Epithelial cell of alveolus of lung (primary cell): ENCODE measurements around a stretch of chr4.

DNA sequence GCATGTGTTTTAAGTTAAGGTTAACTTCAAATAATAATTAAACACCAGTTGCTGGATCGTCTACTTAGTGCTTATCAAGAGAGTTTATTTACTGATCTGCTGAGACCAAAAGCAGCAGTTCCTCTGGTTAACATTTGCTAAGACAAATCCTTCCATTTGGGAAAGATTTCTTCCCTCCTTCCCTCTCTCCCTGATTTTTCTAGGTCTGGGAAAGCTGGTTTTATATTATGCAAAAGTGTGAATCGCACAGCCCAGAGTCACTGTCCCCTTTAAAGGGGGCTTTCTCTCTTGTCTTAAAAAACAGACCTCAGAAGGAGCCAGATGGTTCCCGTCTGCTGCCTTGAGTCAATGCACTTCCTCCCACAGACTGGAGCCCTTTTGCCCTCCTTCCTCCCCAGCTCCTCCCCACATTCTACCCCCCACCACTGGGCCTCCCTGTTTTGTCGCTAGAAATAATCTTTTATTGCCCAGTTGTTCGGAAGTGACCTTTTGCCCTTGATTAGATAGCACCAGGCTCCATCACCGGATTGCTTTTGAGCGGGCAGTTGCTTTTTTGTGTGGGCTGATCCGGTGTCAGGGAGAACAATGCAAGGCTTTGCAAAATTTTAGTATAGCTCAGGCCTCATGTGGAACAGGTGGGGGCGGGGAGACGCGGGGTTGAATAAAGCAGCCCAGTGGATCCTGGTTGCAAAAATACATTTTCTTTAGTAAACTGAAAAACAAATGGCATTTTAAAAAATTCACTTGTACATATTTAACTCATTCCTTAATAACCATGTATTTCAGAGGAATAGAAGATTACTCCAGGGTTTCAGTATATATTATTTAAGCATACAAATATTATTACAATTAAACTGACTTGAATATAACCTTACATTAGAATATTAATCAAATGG lies 47.7 kb downstream of the SPRY1 start:
- RAMPAGE, long total RNA = no peak
- RRBS = no CpG with 5 or more reads among the region's 11 CpGs

DNA sequence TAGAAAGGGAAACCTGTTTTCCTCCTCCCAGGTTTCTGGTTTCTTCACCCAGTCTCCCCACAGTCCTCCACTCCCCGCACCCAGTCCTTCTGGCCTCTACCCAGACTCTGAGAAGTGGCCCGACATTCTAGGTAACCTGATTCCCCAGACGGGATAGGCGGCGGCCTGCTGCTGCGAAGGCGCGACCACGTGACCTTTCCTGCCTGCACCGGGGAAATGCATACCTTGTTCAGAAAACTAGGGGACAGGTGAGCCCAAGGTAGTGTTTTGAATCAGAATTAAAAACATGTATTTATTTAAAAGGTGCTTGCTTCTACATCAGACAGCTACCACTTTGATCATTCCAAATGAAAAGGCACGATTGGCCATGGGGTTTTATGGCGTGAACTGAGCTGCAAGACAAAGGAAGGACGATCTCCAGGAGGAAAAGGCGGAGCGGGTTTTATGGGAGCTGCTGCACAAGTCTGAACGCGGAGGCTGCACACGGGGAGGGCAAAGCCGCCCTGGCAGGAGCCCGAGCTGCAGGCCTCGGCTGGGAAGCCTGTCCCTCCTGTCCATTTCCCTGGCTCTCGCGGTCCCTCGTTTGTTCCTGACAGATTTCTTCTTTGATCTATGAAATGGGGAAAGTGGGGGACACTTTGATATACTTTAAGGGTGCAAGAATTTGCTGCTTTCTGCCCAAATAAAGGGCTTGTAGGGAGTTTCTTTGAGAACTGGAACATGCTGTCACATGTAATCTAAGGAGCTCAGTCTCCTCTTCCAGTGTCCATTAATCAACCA lies 150.8 kb downstream of the SPRY1 start:
- RAMPAGE, long total RNA = no peak
- RRBS = no CpG with 5 or more reads among the region's 24 CpGs

- RAMPAGE, long total RNA = no peak
- RRBS = no CpG with 5 or more reads among the region's 6 CpGs
Measured at GRCh38 chr4:123588917-123589290, 192.3 kb downstream of the SPRY1 start.

- RAMPAGE, long total RNA = no peak
- RRBS = no CpG with 5 or more reads among the region's 3 CpGs
Measured at GRCh38 chr4:123599576-123600336, 203.2 kb downstream of the SPRY1 start.

- RAMPAGE, long total RNA = no peak
- RRBS = no CpG with 5 or more reads among the region's 2 CpGs
Measured at GRCh38 chr4:123826758-123827246, 430.2 kb downstream of the SPRY1 start.

GRCh38 chr4:124433468-124433951 lies 279.0 kb downstream of the ANKRD50 start:
- RAMPAGE, long total RNA = no peak
- RRBS = no CpG with 5 or more reads among the region's 8 CpGs

DNA sequence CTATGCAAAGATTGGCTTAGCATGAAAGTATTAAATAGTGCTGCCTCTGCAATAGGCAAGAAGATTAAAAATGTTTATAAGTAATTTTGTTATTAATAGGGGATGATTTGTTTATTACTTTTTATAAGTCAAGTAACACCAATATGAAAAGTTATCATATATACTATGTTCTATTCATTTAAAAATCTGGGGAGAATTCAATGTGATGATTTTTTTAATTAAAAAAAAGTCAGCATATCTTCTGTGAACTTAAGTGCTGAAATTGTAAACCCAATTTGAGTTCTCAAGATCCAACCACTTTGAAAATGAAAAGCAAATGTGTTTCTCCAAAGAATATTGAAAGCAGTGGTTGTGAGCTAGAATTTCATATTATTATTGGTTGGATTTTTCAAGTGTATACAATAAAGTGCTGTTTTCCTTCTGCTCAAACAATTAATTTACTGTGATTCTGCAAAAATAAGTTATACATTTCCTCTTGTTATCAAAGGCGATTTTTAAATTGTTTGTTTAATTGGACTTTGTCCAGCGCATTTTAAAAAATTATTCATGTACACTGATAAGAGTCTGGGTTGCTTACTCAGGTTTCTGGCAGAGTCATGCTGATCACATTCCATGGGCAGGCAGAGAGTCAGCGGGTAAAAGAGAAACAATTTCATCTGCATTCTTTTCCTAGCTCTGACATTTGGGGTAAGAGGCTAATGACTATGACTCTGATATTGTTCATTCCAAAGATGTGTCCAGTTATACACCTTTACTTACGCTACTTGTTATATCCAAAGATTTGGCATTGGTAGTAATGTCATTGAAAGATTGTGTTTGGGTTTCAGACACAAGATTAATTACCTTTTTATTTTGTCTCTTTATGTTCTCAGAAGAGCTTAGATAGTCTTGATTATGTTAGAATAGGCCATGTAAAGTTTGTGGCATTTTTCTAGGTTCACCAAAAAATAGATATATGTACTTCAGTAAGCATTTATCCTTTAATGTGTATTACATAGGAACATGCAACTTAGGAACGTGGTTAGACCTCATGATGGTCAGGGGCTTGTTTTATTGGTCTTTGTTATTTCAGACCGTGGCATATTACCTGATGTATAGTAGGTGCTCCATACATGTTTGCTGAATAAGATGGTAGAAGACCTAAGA lies 8.9 kb downstream of the FAT4 start:
- RAMPAGE, long total RNA = no peak
- RRBS = no CpG with 5 or more reads among the region's 6 CpGs

GRCh38 chr4:127656017-127656378 lies 23.2 kb downstream of the INTU start:
- RAMPAGE, long total RNA = no peak
- RRBS = no CpG with 5 or more reads among the region's 10 CpGs

DNA sequence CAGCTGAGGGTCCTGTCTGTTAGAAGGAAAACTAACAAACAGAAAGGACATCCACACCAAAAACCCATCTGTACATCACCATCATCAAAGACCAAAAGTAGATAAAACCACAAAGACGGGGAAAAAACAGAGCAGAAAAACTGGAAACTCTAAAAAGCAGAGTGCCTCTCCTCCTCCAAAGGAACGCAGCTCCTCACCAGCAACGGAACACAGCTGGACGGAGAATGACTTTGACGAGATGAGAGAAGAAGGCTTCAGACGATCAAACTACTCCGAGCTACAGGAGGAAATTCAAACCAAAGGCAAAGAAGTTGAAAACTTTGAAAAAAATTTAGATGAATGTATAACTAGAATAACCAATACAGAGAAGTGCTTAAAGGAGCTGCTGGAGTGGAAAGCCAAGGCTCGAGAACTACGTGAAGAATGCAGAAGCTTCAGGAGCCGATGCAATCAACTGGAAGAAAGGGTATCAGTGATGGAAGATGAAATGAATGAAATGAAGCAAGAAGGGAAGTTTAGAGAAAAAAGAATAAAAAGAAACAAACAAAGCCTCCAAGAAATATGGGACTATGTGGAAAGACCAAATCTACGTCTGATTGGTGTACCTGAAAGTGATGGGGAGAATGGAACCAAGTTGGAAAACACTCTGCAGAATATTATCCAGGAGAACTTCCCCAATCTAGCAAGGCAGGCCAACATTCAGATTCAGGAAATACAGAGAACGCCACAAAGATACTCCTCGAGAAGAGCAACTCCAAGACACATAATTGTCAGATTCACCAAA lies 45.0 kb downstream of the INTU start:
- RAMPAGE, long total RNA = no peak
- RRBS = no CpG with 5 or more reads among the region's 13 CpGs

DNA sequence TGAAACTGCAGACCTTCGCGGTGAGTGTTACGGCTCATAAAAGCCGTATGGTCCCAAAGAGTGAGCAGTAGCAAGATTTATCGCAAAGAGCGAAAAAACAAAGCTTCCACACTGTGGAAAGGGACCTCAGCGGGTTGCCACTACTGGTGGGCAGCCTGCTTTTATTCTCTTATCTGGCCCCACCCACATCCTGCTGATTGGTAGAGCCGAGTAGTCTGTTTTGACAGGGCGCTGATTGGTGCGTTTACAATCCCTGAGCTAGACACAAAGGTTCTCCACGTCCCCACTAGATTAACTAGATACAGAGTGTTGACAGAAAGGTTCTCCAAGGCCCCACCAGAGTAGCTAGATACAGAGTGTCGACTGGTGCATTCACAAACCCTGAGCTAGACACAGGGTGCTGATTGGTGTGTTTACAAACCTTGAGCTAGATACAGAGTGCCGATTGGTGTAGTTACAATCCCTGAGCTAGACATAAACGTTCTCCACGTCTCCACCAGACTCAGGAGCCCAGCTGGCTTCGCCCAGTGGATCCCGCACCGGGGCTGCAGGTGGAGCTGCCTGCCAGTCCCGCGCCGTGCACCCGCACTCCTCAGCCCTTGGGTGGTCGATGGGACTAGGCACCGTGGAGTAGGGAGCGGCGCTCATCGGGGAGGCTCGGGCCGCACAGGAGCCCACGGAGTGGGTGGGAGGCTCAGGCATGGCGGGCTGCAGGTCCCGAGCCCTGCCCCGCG lies 1.2 kb downstream of the MFSD8 start:
- RAMPAGE, long total RNA = no peak
- RRBS = no CpG with 5 or more reads among the region's 34 CpGs

DNA sequence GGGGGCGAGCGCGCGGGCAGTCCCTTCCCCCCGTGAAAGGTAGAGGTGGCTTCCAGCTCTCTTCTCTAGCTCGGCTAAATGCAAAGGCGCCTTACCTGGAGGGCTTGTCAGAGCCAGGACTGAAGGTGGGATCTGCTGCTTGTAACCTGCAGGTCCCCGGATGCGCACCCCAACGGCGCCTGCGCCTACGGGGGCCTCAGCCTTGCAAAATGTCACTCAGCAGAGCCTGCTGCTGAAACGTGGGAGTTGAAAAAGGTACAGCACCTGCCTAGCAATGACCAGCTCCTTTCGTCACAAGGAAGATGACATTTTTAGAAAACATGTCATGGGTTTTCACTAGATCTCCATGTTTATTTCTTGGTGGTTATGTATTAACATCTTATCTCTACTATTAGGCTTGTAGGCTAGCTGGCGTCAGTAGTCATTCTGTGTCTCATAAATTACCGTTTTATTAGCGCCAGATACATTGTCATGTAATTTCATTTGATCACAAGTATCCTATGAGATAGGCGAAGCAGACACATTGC lies 659 bp downstream of the ABHD18 start:
- RAMPAGE, long total RNA = no peak
- RRBS = no CpG with 5 or more reads among the region's 19 CpGs

- RAMPAGE, long total RNA = no peak
- RRBS = no CpG with 5 or more reads among the region's 8 CpGs
Measured at GRCh38 chr4:128037208-128037524, 23.9 kb upstream of the LARP1B start.

- RAMPAGE, long total RNA = no peak
Measured at GRCh38 chr4:128269736-128270320, 17.8 kb downstream of the PGRMC2 start.

GRCh38 chr4:128289371-128290027 lies 1.9 kb upstream of the PGRMC2 start:
- RAMPAGE, long total RNA = no peak
- RRBS = no CpG with 5 or more reads among the region's 3 CpGs

GRCh38 chr4:128469745-128470466 lies 182.3 kb upstream of the PGRMC2 start:
- RAMPAGE, long total RNA = no peak
- RRBS = no CpG with 5 or more reads among the region's 2 CpGs

DNA sequence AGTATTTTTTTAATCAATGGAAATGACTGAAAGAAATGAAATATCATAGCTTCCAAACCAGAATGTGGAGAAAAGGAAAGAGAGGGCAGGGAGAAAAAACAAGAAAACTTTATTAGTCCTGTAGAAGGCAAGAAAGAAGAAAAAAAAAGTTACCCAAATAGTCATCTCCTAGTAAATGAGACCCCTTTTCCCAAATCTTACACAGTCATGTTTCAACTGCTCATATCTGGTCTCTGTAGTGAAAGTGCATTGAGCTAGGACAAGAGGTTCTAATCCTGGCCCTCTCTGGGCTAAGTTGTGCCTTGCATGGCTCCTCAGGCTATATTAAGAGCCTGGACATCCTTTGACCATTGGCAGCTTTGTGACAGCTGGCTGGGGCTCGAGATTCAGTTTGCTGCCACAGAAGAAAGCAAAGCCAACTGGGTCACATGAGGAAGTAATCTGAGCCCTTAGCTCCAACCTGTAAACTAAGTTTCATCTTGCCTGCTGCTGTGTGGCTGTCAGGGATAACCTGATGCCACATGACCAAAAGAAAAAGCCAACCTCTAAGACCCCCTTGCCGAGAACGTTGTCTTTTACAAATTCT lies 51.9 kb upstream of the JADE1 start:
- RAMPAGE, long total RNA = no peak
- RRBS = no CpG with 5 or more reads among the region's 3 CpGs

DNA sequence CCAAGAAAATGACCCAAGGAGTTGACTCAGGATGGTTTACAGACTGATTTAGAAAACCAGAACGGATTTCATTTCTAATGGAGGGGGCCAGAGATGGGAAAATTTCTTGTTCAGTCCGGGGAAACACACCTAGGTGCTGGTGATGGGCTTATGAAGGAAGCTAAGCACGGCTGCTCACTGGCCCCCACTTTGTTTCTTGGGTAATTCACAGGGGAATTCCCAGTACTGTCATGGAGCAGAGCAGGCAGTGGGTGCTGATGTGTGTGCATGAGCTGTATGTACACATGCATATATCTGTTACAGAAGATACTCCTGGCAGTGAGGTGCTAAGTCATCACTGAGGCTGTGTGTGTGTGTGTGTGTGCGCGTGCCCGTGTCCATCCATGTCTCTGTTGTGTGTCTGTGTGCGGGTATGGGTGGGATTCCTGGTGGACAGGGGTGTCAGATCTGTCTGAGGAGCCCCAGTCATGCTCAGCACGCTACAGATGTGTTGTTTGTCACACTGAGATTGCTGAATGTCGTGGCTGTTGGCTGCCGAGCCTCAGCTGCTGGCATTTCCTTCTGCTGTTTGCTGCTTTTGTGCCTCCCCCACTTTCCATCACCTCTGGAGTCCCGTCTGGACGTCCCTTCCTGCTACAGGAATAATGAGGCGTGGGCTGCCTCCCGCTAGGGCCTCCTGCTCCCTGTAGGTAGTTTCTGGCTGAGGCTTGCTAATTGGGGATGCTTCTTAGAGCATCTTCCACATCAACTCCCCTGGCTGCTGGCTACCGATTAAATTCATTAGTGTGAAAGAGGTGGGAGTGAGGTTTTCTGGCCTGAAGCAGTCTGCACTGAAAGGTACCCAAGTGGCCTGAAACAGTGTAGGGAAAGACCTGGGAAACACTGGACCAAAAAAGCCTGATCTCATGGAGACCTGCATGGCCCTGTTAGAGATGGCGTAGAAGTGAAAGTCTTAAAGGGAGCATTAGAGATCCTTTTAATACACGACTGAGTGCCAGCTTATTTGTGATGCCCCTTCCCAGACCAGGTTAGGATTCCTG lies 53.4 kb downstream of the JADE1 start:
- RAMPAGE, long total RNA = no peak
- RRBS = no CpG with 5 or more reads among the region's 17 CpGs

DNA sequence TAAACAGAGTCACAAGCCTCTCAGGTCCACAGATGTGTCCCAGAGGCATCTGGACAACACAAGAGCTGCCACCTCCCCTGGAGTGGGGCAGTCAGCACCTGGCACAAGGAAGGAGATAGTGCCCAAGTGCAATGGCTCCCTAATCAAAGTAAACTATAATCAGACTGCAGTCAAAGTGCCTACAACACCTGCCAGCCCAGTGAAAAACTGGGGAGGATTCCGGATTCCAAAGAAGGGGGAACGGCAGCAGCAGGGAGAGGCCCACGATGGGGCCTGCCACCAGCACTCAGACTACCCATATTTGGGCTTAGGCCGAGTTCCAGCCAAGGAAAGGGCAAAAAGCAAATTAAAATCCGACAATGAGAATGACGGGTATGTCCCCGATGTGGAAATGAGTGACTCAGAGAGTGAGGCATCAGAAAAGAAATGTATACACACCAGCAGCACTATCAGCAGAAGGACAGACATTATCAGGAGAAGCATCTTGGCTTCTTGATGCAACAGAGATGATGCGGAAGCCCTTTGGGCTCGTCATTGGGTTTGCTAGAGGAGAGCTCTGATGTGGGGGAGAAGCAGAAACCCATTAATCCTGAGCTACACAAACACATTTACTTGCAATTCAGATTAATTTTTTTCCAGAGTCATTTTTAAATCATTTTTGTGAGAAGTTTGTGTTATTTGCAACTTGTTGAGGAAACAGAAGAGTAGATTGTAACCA lies 62.4 kb downstream of the JADE1 start:
- RAMPAGE, long total RNA = no peak
- RRBS = no CpG with 5 or more reads among the region's 9 CpGs

- RAMPAGE, long total RNA = no peak
- RRBS = no CpG with 5 or more reads among the region's 3 CpGs
Measured at GRCh38 chr4:130028621-130028977, 932.6 kb downstream of the C4orf33 start.

DNA sequence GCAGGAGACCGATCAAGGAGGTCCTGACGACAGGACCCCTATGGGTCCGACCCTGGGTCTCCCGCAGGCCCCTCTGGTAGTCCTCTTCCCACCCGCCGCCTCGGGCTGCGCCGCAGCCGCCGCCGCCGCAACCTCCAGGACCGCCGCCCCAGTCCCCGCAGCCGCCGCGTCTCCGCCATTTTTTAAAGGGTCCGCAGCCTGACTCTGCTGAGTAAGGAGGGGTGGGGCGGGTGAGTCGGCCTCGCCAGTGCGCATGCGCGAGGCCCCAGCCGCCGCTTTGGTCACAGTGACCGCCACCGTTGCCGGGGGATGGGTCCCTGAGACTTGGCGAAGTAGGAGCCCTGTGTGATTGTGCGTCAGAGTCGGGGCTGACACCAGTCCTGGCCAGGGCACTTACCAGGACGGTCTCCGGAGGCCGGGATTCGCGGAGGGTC lies 1424.3 kb upstream of the PCDH10 start:
- RAMPAGE, long total RNA = no peak
- RRBS = no CpG with 5 or more reads among the region's 40 CpGs